ENCODE results near the gene ANK3.

- PRO-cap: no peak
- RAMPAGE, long total RNA, 4 experiments: no peak in any of the 4 experiments
Observed at GRCh38 chr10:59868272-59869259, 37.8 kb downstream of the CCDC6 start.

DNA sequence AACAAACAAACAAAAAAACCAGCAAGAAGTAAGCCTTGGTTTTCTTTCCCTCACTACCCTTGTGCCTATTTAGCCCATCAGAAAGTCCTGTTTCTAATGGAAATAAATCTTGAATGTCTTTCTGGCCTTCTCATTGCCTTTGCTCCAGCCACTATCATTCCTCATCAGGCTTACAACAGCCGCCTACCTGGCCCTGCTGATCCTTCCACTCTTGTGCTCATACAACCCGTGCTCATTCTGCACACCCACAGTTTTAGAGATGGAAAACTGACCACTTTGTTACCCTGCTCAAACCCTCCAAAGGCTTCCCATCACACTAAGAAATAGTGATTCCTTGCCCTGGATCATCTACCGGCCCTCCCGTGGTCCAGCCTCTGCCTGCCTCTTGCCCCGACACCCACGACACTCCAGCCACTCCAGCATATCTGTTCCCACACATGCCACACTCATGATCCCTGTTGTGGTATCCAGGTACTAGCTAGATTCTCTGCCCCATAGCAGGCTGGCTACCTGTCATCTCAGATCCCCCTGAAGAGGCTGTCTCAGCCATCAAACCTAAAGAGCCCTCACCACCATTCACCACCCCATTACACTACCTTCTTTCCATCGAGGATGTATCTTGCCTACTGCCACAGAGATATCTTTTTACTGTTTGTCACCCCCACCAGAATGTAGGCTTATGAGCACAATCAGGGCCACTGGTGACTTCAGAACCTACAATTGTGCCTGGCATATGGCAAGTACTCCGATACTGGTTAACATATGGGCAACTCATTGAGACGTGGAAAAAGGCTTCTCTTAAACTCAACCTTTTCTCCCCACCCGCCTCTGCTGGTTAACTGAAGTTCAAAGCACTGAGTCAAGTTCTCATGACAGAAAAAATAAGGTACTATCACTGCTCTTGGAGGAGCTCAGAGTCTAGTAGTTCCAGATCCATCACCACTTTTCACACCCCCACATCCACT, 36.6 kb downstream of the CCDC6 start:
- PRO-cap: no peak
- RAMPAGE, long total RNA, 4 experiments: no peak in any of the 4 experiments

DNA sequence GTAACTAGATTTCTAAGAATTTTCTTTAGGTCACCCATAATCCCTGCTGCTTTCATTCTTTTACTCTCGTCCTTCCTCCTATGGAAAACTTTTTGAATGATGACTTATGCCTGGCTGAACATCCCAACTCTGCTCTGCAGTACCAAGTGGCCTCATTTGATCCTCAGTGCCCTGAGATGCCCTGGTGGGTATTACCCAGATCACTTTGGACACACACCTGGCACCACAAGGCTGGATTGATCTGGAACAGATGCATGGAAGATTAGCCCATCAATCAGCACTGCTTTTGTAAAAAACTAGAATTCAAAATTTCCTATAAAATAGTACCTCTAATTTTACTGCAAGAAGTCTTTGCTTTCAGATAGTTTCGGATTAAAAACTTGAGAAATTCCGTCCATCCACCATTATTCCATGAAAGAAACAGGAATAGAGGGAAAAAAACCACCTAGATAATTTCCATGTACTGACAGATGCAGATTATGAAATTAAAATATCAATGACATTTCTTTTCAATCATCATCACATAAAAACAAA, 8.5 kb downstream of the CCDC6 start:
- PRO-cap: no peak
- RAMPAGE, long total RNA, 4 experiments: no peak in any of the 4 experiments

DNA sequence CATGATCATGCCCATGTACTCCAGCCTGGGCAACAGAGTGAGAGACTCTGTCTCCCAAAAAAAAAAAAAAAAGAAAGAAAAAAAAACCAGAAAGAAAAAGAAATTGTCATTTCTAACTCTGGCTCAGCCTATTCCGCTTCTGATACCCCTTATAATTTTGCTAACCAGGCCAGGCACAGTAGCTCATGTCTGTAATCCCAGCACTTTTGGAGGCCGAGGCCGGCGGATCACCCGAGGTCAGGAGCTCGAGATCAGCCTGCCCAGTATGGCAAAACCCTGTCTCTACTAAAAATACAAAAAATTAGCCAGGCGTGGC, 213.4 kb downstream of the ANK3 start:
- PRO-cap: no peak
- RAMPAGE, long total RNA, 4 experiments: no peak in any of the 4 experiments

DNA sequence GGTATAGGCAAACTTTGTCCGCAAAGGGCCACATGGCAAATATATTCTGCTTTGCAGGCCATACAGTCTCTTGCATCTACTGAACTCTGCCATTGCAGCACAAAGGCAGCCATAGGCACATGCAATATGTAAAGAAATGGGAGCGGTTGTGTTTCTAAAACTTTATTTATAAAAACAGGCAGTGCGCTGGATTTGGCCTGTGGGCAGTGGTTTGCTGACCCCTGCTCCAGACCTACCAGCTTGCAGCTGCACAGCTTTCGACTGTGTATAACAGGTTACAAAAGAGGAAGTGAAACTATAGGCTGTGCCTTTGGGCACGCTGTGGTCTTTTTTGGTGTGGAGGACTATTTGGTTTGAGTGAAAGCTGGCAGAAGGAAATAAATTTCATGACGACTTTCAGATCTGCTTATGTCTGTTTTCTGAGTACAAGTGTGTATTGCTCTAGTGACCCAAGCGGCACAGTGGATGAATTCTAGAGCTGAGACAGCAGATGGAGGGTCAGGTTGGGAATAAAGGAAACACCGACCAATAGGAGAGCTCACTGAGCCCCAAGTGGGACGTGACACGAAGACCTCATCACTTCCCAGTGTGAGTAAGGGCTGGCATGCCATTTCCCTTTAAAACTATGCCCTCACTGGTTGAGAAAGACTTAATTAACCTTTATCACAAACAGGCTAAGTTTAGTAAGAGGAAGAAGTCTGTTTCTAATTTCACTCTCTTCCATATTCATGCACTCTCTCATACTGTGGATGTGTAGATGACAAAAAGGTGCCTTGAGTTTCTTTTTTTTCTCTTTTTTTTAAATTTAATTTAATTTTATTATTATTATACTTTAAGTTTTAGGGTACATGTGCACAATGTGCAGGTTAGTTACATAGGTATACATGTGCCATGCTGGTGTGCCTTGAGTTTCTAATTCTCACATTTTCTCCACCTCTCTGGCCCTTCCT, 152.6 kb downstream of the ANK3 start:
- PRO-cap: no peak
- RAMPAGE, long total RNA, 4 experiments: no peak in any of the 4 experiments

- PRO-cap: no peak
- RAMPAGE, long total RNA, 4 experiments: no peak in any of the 4 experiments
Observed at GRCh38 chr10:60384620-60385290, 4.9 kb downstream of the ANK3 start.

DNA sequence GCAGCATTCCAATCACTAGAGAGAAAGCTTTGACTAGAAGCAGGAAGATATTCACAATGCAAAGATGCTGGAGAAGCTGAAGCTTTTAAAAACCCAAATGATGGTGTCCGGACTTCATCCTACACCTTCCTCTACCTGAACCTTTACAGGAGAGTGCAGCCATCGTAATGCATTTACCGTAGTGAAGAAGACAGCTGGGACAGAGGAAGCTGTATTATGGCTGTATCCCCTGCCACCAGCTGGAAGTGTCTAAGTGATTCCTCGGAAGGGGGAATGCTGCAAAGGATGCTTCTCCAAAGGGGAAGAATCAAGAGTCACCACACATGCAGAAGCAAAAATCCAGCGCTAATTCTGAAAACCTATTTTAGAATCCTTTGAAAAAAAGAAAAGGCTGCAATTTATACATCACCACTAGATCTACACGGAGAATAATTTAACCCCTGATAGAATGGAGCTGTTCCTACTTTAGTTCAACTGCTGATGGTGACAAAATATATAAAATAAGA, at the start of gene ANK3:
ANK3 (minus strand) TSS at position 254 of the 506 bp plus-strand sequence.
- PRO-cap: no peak
- RAMPAGE, long total RNA, 4 experiments: no peak in any of the 4 experiments

- PRO-cap: bidirectional peak, plus-strand start at chr10:60732829, minus-strand start at chr10:60732498
- RAMPAGE, long total RNA, 4 experiments: no peak in any of the 4 experiments
Observed at GRCh38 chr10:60732103-60733221, 45.8 kb upstream of the CDK1 start.

GRCh38 chr10:60901760-60902214, 42.2 kb downstream of the RHOBTB1 start:
- PRO-cap: no peak
- RAMPAGE, long total RNA, 4 experiments: no peak in any of the 4 experiments

DNA sequence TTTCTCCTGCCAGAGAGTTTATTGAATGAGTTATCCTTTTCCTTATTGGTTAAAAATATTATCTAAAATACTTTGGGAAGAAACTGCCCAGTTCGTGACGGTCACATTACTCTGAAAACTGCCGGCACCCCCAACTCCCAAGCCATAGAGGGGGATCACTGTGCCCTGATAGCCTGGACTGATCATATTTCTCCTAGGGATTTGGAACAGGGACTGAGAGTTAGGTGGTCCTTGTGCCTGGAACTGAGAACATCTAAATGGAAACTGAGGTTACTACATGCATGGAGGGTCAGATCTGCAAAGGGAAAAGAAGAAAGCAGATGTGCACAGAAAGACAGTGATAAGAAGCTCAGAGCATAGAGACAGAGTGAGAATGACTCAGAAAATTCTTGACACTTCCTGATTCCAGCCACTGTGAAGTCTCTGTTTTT, 241.9 kb downstream of the TMEM26 start:
- PRO-cap: no peak
- RAMPAGE, long total RNA, 4 experiments: no peak in any of the 4 experiments

DNA sequence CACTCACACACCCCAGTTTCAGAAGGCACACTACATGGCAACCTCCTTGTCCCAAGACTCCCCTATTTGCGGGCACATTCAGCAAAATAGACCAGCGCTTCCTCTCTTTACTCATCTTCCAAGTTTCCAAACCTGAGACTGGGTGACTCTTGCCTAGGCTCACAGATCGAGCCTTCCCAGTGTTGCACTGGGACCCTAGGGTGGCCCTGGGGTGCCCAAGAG, 757 bp downstream of the TMEM26 start:
- PRO-cap: no peak
- RAMPAGE, long total RNA, 4 experiments: no peak in any of the 4 experiments

DNA sequence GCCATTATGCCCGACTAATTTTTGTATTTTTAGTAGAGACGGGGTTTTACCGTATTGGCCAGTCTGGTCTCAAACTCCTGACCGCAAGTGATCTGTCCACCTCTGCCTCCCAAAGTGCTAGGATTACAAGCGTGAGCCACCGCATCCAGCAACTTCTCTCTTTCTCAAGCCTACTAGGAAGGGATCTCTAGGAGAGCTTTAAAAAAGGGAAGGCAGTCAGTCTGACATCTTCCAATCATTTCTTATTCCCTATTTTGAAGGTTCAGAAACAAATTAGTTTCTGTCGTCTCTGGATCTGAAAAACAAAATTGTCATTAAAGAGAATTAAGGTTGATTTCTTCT, 2.5 kb upstream of the TMEM26 start:
- PRO-cap: no peak
- RAMPAGE, long total RNA, 4 experiments: no peak in any of the 4 experiments

GRCh38 chr10:61751945-61752764, 89.4 kb downstream of the CABCOCO1 start:
- PRO-cap: no peak
- RAMPAGE, long total RNA, 4 experiments: no peak in any of the 4 experiments

DNA sequence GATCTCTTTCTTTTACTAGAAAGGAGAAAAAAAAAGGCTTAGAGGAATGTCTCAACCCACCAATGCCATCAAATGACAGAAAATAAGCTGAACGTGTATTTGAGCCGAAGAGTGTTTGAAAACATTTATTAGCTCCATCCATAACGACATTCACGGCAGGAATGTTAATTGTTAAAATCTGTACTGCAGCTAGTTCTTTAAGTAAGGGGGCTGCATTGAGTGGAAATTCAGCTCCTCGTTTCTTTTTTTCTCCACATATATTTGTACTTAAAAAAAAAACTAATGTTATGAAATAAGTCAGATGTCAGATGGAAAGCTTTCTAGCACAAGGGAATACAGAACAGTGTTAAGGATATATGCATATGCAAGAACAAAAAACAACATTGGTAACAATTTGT, 63.7 kb upstream of the ARID5B start:
- PRO-cap: no peak
- RAMPAGE, long total RNA, 4 experiments: no peak in any of the 4 experiments

DNA sequence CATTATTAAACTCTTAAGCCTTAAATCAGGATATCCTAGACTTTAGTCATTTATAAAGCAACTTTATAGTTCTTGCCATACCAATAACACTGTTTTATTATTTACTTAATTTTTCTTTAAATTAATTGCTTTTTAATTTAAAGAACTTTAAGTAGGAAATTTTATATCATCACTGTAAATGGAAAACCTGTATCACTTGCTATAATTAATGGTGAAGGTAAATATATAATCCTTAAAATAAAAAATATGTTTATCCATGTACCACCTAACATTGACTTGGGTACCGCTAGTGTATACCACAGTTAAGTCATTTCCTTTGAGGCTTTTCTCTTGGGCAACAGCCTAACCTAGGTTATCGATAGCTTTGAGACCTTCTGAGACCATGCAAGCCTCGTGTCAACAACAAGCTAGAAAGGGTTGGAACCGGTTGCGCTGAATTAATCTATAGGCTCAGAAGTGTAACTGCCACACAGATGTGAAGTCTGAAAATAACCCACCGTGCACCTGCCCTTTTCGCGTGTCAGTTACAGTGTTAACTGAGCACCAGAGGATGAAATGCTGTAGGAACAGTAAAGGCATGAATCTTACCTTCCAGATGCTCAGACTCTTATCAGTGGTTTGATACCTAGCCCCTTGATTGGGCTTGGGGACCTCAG, 59.7 kb downstream of the ARID5B start:
- PRO-cap: no peak
- RAMPAGE, long total RNA, 4 experiments: no peak in any of the 4 experiments

DNA sequence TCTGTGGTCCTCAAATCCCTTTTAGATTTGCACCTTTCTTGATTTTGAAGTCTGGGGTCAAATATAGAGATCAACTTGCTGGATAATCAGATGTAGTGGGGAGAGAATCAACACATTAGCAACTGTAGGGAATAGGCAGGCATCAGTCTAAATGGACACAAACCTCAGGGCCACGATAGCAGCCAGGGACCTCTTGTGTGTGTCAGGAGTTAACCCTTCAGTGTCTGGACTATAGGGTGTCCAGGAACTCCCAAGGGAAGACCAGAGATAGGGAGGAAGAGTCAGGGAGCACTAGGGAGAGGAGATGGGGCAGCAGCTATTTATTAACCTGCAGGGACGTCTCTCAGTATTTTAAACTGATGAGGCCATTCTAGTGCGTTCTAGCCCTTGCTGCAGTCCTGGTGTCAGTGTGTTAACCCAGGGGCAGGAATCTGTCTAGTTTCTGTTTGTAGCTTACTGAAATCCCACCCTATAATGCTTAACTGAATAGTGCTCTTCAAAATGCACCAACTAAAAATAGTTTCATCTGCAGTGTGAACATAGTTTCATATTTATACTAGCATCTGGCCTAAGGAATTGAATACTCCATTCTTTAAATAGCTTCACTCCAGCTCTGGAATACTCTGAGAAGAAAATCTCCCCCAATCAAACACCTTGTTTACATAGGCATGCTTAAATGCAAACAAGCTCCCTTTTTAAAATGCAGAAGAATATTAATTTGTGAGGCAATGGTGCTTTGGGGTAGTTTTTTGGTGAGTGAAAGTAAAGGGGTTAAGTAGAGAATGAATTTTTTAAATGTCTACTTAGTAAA, 62.7 kb downstream of the ARID5B start:
- PRO-cap: no peak
- RAMPAGE, long total RNA, 4 experiments: no peak in any of the 4 experiments

GRCh38 chr10:62019009-62019440, 117.5 kb downstream of the ARID5B start:
- PRO-cap: no peak
- RAMPAGE, long total RNA, 4 experiments: no peak in any of the 4 experiments

DNA sequence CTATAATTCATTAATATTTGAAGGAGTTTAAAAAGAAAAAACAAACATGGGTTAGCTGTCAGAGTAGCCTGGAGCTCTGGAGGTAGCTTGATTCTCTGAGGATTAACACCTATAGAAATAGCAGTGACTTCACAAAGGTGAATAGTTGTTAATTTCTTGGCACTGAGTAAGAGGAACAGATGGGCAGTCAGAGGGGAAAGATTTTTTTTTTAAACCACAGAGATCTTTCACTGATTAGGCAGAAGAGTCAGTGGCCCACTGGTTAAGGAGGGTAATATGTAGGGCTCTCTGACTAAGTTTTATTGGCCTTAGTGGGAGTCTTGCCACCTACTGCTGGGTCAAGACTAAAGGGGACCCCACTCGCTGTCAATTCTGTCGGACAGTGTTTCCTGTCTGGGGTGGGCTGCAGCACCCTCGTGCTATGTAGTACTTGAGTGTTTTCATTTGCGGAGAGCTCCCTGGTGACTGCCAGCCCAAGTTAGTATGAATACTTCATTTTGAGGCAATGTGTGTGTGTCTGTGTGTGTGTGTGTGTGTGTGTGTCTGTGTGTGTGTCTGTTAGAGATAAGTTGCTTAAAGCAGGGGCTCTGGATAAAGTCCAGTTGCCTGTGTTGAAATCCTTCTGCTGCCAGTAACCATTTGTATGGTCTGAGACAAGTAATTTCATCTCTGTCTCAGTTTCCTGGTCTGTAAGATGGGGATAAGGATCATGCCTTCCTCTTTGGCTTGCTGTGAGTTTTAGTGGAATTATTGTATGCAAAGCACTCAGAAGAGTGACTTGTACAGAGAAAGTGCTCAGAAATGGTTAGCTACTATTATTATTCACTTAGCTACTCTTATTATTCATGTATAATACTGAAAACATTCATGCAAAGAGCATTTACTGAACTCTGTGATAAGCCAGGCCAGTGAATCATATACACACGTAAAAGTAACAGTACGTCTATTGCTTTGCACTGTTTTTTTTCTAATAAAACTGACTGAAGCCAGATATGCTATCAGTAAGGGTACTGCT, 145.3 kb downstream of the ARID5B start:
- PRO-cap: bidirectional peak, plus-strand start at position 237 of the sequence, minus-strand start at position 104 of the sequence
- RAMPAGE, long total RNA, 4 experiments: no peak in any of the 4 experiments

DNA sequence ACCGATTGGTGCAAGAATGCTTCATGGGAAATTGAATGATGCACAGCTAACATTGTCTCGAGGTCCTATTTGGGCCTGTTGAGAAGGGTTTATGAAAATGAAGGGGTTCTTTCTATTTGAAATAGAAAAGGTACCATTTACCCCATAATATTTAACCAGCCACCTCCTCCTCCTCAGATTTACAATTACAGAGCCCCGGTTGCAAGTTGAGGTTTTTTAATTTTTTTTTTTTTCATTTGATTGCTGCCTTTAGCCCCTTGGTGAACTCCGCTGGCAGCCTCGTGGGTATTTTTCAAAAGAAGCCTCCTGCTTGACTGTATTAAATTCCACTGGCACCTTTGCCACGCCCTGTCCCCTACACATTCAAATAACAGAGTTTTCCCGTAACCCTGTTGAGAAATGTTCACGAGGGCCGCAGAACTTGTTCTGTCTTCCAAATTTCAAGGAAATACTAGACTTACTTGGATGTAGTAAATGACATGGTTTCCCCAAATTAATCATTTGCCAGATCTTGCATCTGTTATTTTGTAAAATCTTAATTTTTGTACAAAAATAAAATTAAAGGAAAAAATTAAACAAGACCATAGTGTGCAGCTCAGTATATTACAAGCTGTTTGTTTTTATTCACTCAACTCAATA, 166.9 kb downstream of the ARID5B start:
- PRO-cap: bidirectional peak, plus-strand start at position 395 of the sequence, minus-strand start at position 331 of the sequence
- RAMPAGE, long total RNA, 4 experiments: no peak in any of the 4 experiments

GRCh38 chr10:62082407-62083230, 181.1 kb downstream of the ARID5B start:
- PRO-cap: bidirectional peak, plus-strand start at chr10:62082872, minus-strand start at chr10:62082756
- RAMPAGE, long total RNA, 4 experiments: no peak in any of the 4 experiments